Peripheral blood mononuclear cell (primary cell): ENCODE data around the gene LIPF.

- PRO-cap, 8 experiments = no peak in any of the 8 experiments
Measured at GRCh38 chr10:88243691-88244635, 339.2 kb downstream of the RNLS start.

- PRO-cap, 8 experiments = no peak in any of the 8 experiments
Measured at GRCh38 chr10:88664168-88664672, at the start of gene LIPF. Gene LIPF, plus strand, starts transcription at chr10:88664442.

DNA sequence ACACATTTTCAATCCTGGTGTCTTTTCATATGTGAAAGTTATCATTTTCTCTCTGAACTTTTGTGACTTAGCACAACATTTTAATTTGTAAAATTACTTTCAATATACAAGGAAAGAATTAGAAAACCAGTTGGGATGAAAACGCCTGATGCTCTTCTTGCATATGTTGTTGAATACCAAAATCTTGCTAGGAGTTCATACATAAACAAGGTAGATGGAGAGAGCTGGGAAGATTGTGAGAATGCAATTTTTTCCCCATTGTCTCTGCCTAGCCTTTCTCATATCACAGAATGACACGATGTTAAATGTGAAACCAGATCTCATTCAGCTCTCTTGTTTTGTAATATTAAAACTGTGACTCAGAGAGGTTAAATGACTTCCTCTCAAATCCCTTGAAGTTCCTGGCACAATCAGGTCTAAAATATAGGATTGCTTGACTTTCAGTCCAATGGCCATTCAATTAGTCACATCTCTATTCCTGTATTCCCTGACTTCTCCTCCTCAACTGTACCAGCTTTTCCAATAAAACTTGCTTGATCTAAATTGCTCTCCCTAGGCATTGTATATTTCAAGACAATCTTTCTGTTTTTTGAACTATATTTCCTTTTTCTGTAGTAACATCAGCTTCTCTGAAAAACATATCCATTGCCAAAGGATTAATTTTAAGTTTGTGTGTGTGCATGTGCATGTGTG lies 3.2 kb downstream of the ANKRD22 start:
- PRO-cap, 8 experiments = no peak in any of the 8 experiments

GRCh38 chr10:88968220-88968856 lies 15.8 kb upstream of the ACTA2 start:
- PRO-cap, 8 experiments = no peak in any of the 8 experiments

GRCh38 chr10:88993830-88994338 lies 3.3 kb downstream of the FAS start:
- PRO-cap, 8 experiments = peak in 3 of 8 experiments; most common minus-strand start chr10:88994239 (in 3)

DNA sequence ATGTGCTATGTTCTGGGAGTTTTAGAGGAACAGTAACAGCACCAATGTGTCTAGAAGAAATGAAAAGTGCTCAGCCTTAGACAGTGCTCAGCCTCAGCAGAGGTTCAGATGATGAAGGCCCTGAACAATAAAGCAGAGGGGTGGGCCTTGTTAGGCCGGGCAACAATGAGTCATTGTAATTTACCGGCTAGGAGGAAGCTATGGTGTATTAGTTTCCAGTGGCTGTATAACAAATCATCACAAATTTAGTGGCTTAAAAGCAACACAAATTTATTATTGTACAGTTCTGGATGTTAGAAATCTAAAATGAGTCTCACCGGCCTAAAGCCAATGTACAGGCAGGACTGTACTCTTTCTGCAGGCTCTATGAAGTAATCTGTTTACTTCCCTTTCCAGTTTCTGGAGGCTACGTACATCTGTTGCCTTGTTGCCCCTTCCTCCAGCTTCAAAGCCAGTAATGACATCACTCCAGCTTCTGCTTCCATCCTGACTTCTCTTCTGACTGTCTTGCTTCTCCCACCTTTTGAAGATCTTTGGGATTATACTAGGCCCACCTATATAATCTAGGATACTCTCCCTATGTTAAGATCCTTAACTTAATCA lies 84.5 kb downstream of the CH25H start:
- PRO-cap, 8 experiments = peak in 1 of 8 experiments; most common plus-strand start position 490 of the sequence (in 1)

- PRO-cap, 8 experiments = no peak in any of the 8 experiments
Measured at GRCh38 chr10:89494495-89495023, 40.8 kb downstream of the SLC16A12 start.

DNA sequence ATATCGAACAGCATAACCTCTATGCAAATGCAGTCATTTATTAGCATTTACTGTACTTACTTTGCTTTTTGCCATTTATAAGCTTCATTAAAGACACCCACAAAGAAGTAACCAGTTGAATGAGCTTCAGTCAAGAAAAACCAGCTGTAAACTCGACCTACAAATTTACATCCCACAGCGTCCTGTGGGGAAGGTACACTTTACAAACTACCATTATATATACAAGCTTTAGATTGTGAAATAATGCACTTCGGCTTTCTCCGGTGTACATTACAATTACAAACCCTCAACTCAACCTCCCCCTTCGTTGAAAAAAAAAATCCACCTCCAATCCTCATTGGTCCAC lies 1.4 kb downstream of the PANK1 start:
- PRO-cap, 8 experiments = no peak in any of the 8 experiments

- PRO-cap, 8 experiments = no peak in any of the 8 experiments
Measured at GRCh38 chr10:90983824-90984470, 63.1 kb upstream of the ANKRD1 start.

- PRO-cap, 8 experiments = no peak in any of the 8 experiments
Measured at GRCh38 chr10:91411135-91411483, 965 bp downstream of the HECTD2 start.

DNA sequence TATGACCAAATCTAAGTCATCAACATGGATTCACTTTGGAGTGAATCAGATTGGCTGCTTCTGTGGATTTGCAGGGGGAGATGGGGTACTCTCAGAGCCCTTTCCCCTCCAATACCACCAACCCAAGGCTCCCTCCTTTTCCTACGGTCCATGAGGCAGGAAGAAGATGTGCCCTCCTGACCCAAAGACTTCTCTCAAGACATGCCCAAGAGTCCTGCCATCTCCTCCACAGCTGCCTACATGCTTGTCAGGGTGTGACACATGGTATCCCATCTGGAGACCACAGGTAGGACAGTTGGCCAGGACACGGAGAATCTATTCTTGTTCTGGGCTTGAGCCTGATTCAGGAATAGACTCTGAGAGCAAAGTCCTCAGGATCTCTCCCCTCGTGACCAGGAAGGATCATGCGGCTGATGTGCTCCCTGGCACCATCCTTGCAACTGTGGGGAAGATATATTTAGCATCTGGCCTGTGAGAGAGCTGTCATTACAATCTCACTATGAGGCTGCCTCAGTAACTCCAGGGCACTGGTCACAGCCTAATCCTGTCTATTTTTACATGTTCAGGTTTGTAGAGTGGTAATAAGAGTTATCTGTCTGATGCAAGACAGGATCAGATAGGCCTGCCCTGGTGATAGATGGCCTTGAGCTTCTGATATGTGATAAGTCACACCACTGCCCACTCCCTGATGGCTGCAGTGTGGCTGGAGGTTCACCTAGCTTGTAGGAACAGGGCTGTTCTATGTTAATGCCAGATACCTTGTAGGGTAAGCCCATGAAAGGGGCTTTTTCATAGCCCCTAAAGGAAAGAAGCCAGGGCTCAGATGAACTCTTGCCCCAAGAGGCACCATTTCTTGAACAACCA lies 50.8 kb downstream of the PPP1R3C start:
- PRO-cap, 8 experiments = no peak in any of the 8 experiments

DNA sequence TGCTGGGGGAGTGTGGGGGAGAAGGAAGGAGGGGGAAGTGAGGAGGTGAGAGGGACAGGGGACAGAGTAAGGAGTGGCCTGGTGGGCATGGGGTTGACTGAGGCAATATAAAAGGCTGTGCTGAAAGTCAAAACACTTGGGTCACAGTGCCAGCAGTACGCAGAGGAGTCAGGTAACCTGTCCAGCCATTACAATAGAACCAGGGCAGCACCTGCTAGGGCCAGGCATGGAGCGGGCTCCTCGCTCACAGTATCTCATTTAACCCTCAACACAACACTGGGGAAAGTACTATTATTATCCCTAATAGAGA lies 43.2 kb downstream of the PPP1R3C start:
- PRO-cap, 8 experiments = no peak in any of the 8 experiments

- PRO-cap, 8 experiments = no peak in any of the 8 experiments
Measured at GRCh38 chr10:91632061-91632307, 887 bp downstream of the PPP1R3C start.

- PRO-cap, 8 experiments = no peak in any of the 8 experiments
Measured at GRCh38 chr10:91690412-91690830, 57.5 kb upstream of the PPP1R3C start.

DNA sequence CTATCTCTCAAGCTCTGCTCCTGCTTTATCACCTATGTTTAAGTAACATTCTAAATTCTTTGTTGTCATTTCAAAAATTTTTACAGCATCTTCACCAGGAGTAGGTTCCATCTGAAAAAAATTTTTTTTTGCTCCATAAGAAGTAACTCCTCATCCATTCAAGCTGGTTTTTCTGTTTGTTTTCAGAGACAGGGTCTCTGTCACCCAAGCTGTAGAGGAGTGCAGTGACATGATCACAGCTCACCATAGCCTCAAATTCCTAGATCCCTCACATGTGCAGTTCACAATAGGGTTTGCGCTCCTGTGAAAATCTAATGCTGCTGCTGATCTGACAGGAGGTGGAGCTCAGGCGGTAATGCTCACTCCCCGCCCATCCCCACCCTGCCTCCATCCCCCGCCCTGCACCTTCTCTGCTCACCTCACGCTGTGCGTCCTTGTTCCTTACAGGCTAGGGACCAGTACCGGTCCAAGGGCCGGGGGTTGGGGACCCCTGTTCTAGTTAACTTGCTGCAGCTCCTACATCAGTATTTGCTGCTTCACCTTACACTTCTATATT lies 2.1 kb upstream of the TNKS2 start:
- PRO-cap, 8 experiments = no peak in any of the 8 experiments

DNA sequence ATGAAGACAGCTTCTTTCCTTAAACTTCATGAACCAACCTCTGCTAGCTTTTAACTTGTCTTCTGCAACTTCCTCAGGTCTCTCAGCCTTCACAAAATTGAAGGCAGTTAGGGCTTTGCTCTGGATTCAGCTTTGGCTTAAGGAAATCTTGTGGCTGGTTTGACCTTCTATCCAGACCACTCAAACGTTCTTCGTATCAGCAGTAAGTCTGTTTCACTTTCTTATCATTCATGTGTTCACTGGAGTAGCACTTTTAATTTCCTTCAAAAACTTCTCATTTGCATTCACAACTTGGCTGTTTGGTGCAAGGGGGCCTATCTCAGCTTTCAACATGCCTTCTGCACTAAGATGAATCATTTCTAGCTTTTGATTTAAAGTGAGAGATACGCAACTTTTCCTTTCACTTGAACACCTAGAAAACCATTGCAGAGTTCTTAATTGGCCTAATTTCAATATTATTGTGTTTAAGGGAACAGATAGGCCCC lies 1.5 kb upstream of the TNKS2 start:
- PRO-cap, 8 experiments = peak in 4 of 8 experiments; most common plus-strand start position 281 of the sequence (in 1); most common minus-strand start position 193 of the sequence (in 2)

DNA sequence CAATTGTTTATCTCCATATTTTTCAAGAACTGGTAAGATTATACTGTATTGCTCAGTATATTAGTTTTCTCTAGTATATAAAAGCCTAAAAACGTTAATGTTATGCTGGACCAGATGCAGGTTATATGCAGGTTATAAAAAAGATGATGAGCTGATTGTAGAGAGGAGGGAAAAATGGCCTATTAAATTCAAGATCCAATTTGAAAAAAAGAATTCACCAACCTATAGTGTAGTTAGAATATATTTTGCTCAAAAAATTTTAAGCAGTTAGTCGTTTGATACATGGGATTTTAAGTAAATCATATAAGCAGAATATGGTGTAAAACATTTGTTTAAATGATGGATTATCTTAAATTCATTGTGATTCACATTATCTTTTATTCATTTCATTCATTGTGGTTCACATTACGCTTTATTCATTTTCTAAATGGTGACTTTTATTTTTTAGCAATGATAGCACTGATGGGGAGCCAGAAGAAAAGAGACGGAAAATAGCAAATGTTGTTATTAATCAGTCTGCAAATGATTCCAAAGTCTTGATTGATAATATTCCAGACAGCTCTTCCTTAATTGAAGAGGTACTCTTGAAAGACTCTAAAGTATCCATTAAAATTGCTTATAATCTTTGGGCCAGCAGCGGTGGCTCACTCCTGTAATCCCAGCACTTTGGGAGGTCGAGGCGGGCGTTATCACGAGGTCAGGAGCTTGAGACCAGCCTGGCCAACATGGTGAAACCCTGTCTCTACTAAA lies 32.7 kb downstream of the BTAF1 start:
- PRO-cap, 8 experiments = no peak in any of the 8 experiments

DNA sequence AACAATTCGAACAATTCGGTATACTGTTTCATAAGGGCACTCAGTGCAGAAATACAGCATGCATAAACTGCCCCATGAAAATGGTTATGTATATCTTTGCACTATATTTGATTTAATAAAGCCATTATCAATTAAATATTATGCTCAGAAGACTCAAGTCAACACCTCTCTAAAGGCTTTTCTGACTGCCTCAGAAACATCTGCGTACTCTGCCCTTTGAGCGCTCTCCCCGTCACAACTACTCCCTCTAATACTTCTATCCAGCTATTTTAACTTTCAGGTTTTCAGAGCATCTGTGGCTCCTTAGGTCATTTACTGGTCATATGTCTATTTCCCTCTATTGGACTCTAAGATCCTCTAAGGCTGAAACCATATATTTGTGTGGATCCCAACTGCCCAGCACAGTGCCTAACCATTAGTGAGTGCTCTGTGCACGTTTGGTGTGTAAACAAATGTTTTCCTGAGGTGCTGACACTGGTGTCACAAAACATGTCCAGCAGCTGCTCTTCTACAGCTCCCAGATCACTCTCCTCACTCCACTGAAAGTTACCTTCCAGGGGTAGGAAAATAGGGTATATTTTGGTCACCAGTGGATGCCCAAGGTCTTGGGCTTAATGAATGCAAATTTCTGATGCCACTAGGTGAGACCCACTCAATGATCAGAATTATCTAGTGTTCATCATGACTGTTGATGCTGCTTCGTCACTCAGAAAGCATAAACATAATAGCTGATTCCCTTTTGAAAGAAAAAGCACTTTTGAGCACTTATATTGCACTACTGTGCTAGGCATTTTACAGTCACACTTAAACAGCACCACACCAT lies 179.2 kb downstream of the BTAF1 start:
- PRO-cap, 8 experiments = no peak in any of the 8 experiments

GRCh38 chr10:92108161-92108614 lies 182.7 kb downstream of the CPEB3 start:
- PRO-cap, 8 experiments = no peak in any of the 8 experiments

- PRO-cap, 8 experiments = no peak in any of the 8 experiments
Measured at GRCh38 chr10:92151871-92152422, 138.9 kb downstream of the CPEB3 start.